Neural crest cell (in vitro differentiated cells): ENCODE measurements around a stretch of chr10.

DNA sequence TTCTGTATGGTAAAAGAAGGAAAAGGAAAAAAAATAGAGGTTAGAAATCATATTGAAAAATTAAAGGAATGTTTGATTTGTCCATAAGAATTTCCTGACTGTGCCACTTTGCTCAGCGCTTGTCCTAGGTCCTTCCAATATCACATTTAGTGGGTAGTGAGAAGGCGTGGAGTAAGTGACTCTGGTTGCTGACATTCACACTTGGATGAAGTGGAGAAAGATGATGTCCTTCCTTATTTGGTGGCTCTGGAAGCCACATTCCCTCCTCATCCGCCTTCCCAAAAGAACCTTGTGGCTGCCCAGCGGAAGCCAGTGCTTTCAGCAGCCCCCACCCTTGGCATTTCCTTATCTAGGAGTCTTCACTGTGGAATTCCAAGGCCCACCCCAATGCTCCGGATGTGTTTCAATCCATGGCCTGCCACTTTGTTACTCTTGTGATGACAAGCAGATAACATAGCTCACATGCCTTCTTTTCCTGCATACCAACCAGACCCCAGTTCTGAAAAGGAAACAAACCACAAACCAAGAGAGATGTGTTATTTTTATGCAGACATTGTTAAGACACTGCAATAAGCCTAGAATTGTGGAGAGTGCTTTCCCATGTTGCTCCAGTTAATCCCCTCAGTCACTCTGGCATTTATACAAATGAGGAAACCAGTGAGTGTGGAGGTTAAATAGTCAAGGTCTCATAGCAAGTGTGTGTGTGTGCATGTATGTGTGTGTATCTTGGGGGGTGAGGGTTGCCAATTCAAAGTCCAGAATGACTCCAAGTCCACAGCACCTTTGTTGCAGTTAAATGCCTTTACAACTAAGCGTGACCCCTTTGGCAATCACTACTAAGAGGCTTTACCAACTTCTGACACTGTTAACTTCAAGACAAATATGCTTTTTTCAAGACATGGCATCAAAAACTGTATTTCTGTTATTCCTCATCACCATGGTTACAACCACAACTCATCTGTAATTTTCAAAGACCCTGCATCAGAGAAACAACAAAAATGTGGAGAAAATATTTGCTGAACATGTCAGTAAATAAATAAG, 10.3 kb upstream of the ANKRD1 start:
- PRO-cap: no peak

DNA sequence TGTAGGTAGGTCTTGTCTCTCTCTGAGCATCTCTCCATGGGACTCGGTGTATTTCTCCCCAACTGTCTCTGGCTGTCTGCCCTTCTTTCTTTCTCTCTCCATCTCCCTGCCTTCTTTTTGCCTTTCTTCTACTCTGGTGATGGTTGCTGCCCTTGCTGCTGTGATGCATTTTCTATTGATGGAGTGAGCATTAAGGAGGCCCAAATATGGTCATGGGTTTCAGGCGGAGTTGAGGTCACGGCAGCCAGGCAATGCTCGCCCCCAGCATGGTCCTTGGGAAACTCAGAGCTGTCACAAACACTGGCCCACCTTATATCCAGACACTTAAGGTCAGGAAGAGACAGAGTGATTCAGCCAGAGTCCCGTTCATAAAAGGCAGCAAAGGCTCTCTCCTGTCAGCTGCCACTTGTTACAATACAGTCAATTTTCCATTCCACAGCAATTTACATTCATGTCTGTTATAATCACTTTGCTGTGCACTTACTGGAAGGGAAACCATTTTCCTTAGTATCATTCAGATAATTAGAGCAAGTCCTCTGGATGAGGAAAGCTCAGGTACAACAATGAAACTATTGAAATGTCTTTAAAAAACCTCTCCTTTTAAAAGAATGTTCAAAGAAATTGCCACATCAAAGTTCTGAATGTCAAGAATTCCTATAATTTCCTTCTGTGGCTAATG, 14.7 kb upstream of the ANKRD1 start:
- PRO-cap: no peak

GRCh38 chr10:91088074-91088704, 132.3 kb upstream of the PCGF5 start:
- PRO-cap: no peak

DNA sequence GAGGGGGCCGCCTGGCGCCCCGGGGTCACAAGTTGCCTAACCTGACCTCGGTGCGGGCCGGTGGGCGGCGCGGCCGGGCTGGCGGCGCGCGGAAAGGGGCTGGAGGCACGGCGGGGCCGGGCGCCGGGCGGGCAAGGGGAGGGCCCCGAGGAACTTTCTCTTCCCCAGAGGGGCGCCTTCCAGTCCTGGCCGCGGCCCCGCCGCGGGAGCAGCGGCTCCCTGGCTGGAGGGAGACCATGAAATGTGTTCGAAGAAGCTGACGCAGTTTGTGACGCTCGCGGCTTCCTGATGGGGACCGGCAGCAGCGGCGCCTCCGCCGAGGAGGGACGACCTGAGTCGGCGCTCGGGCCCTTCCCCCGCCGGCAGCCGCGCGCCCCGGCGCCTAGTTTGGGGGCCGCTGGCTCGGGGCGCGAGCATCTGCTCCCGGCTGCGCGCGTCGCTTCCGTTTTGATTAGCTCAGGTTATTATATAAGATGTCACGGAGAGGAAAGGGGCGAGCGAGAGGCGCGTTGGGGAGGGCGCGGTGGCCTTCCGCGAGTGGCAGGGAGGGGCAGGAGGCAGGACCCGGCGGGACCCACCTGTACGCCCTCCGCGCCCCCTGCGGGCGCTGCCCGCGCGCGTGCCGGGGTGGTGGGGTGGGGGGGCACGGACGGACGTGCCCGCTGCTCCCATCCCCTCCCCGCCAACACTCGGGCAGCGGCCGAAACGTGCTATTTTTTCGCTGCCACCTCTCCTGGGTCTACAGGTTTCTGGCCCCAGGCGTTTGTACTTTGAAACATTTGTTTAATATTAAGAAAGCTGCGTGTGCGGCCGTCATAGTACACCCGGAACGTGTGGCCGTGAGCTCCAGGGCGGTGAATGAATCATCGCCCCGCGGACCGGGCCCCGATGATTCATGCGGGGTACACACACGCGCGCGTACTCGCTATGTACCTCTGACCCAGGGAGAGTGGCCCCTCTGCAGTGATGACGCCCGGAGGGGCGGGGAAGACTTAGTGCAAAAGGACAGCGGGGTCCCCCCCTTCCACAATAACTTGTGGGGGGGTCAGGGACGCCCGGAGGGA, 56.9 kb upstream of the PCGF5 start:
- PRO-cap: bidirectional peak, plus-strand start at position 182 of the sequence, minus-strand start outside the sequence; bidirectional peak, plus-strand start at position 464 of the sequence, minus-strand start at position 326 of the sequence

DNA sequence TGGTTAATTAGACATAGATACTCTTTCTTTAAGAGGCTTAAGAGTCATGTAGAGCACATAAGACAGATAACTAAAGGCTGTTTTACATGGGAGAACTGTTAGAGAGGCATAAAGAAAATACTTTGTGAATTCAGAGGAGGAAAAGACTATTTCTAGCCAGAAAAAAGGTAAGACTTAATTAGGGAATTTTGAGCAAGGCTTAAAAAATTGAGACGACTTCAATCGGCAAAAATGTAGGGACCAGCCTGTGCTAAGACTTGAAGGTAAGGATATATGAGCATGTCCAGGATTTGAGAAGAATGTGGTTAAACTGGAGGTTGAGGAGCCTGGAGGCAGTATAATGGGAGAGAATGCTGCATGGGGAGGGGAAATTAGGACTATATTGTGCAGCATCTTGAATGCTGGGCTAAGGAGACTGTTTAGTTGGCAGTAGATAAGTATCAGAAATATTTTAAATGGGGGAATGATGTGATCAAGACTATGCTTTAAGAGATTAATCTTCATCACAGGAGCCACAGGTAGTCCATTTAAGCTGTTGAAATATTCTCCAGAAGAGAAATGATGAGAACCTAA, 53.1 kb upstream of the PCGF5 start:
- PRO-cap: no peak

DNA sequence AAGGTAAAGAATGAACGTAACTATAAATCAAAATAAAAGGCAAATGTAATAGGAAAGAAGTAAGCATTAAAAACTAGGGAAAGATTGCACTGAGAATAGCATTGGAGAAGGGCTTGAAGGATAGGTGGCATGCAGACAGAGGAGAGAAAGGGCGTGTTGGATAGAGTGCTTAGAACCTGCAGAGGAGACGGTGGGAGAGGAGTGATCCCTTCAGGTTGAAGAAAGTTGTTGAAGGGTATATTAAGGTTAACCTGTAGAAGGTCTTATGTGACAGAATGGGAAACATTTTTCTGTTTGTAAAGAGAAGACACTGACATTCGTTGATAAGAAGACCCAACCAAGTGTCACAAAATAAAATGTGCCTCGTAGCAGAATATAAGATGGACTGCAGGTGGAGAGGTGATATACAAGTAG, 1.4 kb downstream of the PCGF5 start:
- PRO-cap: no peak

DNA sequence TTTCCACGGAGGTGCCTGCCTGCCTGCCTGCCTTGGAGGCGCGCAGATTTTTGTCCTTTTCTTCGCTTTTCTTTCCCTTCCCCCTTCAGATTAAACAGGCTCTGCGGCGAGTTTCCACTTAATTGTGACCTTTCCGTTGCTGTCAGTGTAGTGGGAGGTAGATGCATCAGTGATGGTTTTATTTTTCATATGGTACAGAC, 691 bp downstream of the HECTD2 start:
- PRO-cap: unidirectional peak, minus-strand start at position 52 of the sequence

GRCh38 chr10:91556916-91557261, 76.0 kb downstream of the PPP1R3C start:
- PRO-cap: no peak

DNA sequence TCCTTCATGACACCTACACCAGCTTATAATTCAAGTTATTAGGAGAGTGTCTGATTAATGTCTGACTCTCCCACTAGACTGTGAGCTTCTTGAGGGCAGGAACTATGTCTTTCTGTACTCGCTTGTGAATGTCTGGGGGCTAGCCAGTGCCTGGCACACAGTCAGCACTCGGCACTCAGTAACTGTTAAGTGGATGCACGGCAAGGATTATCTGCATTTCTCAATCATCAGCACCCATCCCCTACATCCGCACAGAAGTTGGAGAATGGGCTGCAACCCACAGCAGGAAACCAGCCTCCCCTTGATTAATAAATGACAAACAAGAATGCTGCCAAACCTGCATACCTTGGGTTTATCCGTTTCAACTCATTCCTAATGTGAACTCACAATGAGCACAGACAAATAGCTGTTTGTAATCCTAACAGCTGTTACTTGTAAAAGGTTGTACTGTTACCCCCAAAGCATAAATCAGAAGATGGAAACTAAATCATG, 29.0 kb downstream of the PPP1R3C start:
- PRO-cap: no peak

- PRO-cap: no peak
These were observed 28.1 kb downstream of the PPP1R3C start for GRCh38 chr10:91604562-91605325.

DNA sequence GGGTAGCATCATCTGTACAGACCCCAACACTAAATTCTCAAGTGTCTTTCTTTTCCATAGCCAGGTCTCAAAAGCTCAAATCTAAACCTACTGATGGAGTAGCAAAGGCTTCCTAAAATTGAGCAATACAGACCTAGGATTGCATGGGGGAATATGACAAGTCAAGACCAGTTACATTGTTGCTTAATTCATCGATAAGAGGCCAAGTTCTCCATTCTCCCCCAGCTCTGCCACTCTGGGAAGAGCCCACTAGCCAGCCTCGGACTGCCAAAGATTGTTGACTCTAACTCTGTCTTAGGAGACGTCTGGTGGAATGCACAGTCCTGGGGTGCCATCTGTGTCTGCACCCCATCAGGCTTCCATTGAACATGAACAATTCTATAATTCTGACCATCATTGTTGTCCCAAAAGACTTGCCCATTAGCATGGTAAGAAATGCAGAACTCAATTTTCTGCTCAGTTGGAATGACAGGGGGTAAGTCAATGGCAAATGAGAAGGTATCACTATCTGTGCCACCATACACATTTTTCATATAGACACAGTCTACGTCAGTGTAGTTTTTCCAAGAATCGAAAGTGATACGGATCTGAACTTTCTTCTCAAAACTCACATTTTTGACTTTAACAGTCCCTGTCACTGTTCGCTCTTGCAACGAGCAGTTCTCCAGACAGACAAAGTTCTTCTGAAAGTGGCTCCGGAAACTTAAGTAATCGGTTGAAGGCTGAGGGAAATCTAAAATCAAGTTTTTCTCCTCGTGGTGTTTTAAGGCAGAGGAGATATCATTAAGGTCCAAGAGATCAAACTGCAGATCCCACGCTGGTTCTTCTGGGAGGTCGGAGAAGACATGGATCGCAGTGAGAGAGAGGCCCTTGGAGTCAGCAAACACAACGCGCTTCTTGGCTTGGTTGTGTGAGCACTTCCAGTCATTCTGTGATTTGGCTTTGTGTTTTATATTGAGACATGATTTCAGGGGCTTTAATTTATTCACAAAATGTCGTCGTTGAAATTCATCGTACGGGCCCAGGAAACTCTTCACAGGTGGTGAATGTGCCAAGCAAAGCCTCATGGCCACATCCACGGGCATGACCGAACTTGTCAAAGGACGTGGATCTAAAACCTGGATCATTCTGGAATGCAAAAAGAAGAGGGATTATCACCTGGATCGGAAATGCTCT, 2.7 kb downstream of the PPP1R3C start:
- PRO-cap: no peak

GRCh38 chr10:91690412-91690830, 57.5 kb upstream of the PPP1R3C start:
- PRO-cap: no peak

DNA sequence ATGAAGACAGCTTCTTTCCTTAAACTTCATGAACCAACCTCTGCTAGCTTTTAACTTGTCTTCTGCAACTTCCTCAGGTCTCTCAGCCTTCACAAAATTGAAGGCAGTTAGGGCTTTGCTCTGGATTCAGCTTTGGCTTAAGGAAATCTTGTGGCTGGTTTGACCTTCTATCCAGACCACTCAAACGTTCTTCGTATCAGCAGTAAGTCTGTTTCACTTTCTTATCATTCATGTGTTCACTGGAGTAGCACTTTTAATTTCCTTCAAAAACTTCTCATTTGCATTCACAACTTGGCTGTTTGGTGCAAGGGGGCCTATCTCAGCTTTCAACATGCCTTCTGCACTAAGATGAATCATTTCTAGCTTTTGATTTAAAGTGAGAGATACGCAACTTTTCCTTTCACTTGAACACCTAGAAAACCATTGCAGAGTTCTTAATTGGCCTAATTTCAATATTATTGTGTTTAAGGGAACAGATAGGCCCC, 1.5 kb upstream of the TNKS2 start:
- PRO-cap: no peak

DNA sequence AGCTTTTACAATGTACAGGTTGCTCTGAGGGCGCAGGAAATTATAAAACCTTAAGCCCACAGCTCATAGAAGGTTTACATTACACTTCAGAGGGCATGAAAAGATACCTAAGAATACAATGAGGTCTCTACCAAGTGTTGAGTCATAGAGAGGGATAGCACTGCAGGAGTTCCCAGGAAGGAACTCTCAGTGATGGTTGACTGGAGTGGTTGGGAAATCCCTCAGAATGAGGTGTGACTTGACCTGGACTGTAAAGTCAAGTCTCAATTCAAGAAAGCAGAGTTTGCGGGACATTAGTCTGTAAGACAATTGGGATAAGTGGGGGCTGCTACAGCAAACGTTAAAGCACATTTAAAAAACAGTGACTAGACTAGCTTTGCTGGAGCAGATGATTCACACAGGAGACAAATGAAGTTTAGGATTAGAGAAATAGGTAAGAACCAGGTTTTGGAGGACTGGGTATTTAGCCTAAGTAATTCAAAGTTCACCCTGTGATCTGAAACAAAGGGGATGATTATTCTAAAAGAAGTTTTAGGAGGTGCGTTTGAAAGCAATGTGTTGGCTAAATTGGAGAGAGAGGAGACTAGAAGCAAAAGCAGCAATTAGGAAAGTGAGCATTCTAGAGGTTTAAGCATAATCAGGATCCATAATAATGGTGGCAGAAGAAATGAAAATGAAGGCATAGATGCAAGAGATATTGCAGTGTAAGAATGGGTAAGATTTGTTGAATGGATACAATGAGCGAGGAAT, 22.1 kb downstream of the TNKS2 start:
- PRO-cap: no peak

DNA sequence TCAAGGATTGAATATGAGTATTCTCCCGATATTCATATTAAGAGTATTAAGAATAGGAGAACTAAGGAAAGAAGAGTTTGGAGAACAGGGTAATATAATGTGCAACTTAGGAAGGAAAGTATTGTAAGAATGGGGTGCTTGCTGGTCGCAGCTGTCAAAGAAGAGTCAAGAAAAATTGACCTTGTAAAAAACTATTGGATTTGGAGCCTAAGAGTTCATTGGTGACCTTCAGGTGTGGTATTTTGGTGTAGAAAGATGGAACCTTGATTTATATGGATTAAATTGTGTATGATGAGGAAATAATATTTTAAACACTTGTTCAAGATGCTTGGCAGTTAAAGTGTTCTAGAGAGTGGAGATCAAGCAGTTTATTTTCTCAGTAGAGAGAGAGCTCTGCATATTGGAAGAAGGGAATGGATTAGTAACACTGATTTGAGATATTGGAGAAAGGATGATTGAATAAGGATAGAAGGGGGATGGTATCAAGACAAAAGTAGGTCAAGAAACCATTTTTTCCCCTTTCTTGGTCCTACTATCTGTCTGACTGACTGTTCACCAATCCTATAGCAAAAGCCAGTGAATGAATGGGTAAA, 10.0 kb downstream of the BTAF1 start:
- PRO-cap: no peak

- PRO-cap: no peak
These were observed 27.7 kb downstream of the BTAF1 start for GRCh38 chr10:91950919-91952063.

- PRO-cap: no peak
These were observed 110.2 kb downstream of the CPEB3 start for GRCh38 chr10:92180474-92181183.

DNA sequence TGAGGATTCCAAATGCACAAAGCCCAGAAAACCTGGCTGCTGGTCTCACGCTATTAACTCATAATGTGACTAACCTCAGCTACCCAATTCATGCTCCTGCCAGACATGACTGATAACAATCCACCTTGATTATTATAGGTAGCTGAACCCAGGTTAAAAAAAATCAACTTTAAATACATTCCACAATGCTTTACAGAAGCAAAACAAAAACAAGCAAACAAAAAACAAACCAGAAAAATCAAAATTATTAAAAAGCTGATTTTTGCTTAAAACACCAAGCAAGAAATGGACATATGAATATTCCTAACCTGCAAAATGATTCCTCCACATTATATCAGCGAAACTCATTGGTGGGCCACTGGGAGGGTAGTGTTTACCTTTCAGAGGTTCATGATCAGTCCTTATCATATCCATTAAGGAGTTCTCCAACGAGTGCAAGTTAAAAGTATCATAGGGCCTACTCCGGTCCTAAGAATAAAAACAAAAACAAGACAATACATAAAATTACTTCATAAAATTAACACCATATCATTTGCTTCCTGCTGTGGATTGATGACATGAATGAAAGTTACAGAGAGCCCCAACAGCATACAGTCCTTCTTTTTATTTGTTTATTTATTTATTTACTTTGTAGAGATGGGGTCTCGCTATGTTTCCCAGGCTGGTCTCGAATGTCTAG, 98.6 kb downstream of the CPEB3 start:
- PRO-cap: no peak

DNA sequence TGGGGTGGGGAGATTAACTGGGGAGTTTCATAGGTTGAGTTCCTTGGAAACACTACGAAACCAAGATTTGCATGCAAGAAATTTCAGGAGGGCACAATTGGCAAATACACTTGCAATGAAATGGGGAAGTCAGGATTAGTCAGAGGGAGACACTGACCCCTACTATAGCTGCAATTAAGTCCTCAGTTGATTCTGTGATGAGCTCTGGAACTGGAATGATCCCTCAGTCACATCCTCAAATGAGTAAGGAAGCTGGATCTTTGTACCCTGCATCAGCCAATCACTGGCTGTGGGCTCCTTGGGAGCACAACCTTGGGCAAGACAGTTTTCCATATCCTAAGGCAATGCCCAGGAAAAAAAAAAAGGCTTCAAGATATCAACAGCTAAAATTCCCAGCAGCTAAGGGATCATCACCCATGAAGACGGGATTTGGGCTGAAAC, 22.0 kb downstream of the CPEB3 start:
- PRO-cap: no peak

DNA sequence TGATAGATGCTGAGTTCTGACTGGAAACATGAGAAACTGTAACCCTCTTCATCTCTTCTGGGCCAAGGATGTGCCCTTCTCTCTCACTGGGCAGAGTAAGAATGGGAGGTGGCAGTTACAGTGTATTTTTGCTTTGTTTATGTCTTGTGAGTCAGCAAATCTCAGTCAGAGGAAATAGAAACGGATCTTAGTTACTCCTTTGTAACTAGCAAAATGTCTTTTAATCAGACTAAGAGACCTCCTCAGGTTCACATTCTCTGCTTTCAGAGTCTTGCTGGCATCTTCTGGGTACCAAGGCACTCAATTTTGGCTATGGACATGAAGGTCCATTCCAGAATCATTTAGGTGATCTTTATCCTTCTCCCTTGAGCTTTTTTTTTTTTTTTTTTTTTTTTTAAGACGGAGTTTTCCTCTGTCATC, 70.9 kb downstream of the HHEX start:
- PRO-cap: no peak